Thoracic aorta (tissue), 1 donor: ENCODE measurements around the genes FABP2 and SPATA5.

DNA sequence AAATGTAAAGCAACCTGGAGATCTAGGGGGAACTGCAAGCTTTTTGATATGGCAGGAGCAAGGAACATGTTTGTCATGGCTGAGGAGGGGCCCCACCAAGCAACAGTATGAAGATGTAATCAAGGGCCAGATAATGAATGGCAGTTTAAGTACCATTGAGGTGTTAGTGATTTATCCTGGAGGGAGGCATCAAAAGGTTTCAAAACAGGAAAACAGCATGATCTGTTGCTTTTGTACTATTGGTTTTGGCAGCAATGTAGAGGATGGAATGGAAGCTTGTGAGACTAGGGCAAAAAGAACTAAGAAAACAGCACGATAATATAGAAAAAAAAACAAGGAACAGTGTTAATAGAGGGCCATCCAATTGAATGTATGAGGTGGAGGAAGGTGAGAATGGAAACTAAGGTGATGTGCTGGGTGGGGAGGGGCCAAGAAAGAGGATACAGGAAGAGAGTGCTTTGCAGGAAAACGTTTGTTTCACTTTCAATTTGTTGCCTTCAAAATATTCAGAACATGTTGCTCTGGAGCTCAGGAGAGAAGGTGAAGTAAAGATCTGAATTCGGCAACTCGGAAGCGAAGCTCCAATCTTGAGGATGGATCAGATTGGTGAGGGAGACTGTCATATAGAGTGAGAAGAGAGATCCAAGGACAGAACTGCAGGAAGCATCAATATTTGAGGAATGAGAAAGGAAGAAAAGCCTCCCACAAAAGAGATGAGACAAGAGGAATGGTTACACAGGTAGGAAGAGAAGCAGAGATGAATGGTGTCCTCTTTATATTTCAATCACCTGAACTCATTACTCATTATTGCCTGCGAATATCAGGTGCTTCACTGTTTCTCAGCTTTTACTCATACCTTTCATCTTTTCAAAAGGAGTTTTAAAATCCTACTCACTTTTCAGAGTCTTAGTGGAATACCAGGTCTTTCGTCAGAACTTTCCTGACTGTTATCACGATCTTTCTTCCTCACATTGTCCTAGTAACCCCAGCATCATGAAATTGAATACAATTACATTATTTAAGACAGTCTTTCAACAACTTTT, 14.6 kb upstream of the SEC24D start:
- RAMPAGE, long total RNA = no peak

DNA sequence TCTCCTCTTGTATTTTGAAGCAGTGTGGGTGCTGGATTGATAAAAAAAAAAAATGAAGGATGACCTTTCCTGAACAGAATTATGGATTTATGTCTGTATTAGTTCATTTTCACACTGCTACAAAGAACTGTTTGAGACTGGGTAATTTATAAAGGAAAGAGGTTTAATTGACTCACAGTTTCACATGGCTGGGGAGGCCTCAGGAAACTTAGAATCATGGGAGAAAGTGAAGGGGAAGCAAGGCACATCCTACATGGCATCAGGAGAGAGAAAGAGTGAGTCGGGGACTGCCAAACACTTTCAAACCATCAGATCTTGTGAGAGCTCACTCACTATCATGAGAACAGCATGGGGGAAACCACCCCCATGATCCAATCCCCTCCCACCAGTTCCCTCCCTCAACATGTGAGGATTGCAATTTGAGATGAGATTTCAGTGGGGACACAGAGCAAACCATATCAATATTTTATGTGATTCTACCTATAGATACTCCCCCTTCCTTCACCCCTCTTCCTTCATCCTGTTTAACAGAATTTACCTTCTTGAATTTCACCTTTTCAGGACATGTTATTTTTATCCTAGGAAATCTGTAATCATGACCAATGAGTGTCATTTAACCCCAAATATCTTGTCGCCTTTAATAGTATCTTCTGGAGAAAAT, 8.4 kb downstream of the SYNPO2 start:
- RAMPAGE, long total RNA = no peak

GRCh38 chr4:118920263-118920827, 31.7 kb downstream of the SYNPO2 start:
- RAMPAGE, long total RNA = no peak

DNA sequence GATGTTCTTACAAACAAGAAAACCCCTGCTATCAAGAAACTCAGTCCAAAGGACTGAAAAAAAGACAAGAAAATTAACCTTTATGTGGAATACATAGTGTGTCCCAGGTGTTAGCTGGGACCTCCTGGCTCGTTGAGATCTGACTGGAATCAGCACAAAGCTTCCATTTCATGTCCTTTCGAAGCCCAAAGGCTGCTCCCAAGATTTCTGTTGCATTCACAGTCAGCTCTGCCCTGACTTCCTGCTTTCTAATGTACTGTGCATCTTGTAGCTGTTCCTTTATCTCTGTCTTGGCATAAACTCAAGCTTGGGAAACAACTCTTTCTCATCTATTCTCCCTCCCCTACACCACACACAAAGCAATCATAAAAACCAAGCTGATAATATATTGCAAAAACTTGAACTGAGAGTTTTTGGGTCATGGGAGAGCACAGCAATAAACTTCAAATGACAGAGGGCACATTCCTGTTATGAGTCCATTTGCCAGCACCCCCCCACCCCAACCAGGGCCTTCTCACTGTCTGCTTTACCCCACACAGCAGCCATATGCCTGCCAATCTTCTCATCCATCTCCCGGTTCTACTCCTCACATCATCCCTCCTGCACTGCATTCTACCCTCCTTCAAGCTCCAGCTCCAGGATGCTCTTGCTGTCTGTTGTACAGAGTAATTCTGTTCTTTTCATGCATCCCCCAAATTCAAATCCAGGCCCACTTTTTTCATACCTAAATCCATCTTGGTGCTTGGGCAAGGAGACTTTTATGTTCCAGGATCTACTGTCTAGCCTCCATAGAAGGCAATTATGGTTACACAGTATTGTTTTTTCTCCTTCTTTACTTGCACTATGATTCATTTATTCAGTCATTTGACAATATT, 76.4 kb downstream of the SYNPO2 start:
- RAMPAGE, long total RNA = no peak

GRCh38 chr4:118988923-118989821, 100.5 kb downstream of the SYNPO2 start:
- RAMPAGE, long total RNA = no peak

DNA sequence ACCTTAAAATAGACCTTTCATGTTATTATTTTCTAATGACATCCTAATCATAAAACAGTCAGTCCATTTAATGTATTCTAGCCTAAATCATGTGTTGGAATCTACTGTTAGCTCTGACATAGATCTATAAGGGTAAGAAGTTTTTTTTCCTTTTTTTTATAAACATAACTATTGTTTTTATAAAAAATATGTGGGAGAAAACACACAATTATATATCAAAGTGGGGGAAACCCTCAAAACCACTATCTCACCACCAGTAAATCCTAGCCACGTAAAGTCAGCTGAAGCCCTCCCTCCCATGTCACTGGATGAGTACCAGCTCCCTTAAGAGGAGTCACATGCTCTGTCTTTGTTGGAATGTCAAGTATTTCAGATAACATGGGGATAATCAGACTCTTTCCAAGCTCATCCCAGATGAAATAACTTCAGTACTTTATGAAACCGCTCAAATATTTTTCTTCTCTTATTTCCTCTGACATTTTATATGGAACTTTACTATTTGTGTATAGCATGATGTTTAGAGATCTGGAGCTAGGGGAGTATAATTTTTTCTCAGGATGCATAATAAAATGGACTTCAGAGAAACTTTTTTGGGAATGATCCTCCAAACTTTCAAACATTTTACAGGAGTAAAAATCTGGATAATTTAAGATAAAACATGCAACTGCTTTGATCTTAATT, 2.4 kb downstream of the MYOZ2 start:
- RAMPAGE, long total RNA = no peak

- RAMPAGE, long total RNA = no peak
These were observed 778 bp downstream of the C4orf3 start for GRCh38 chr4:119299723-119300011.

- RAMPAGE, long total RNA = no peak
These were observed at the start of gene FABP2 for GRCh38 chr4:119321851-119322211. Gene FABP2 (minus strand): TSS chr4:119322138.

DNA sequence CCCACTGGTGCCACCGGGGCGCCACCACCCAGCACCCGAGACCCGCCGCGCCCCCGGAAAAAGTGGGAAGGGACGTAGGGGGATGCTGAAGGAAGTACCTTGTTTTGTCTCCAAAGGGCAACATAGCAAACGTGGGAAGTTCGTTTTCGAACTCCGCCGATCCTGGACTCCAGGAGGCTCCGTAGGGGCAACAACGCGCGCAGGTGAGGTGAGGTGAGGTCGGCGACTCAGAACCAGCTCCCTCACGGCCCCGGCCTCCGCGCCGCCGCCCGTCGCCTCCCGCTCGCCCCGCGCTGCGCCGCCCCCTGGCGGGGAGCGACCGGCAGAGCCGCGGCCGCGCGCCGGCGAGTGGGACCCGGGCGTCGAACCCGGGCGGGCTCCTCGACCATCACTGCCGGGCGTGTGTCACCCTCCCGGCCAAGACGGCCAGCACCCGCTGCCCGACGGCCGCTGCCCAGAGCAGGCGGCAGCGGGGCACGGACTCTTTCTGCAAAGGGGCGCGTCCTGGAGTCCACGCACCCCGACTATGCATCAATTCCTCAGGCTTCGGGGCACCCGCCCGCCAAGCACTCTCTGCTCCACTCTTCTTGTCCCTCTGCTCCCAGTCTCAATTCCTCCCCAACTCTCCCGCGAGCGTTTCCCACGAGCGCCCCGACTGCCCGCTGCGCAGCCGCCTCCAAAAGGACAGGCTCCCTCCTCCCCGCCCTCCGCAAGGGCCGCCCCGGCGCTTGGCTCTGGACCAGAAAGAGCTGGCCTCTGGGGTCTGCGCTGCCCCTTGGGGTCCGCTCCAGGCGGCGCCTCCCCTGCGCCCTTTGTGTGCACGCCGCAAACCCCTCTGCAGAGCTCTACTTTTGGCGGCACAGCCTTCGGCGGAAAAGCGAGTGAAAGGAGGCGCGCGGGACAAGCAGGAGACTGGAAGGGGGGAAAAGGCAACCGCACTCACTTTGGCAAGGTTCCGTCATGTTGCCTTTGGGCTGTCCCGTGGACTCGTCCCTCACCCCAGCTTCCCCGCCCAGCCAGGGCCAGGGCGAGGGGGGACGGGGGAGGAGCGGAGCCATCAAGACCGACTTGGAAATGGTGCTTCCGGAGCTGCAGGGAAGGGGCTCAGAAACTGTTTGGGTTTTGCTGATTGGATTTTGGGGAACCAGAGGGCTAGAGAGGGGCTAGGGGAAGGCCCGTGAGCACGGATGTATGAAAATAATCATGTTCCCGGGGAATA, 1.1 kb downstream of the PDE5A start:
- RAMPAGE, long total RNA = start-site peak on the minus strand centred at position 245 of the sequence, 101 bp wide, 304 reads; start-site peak on the minus strand centred at position 925 of the sequence, 169 bp wide, 648 reads; start-site peak on the plus strand centred at position 1,153 of the sequence, 254 bp wide, 5 reads

GRCh38 chr4:119939285-119939698, 127.4 kb downstream of the MAD2L1 start:
- RAMPAGE, long total RNA = no peak

GRCh38 chr4:120648357-120648737, 274.2 kb downstream of the PRDM5 start:
- RAMPAGE, long total RNA = no peak

- RAMPAGE, long total RNA = no peak
These were observed 17.7 kb upstream of the TNIP3 start for GRCh38 chr4:121181880-121182253.

DNA sequence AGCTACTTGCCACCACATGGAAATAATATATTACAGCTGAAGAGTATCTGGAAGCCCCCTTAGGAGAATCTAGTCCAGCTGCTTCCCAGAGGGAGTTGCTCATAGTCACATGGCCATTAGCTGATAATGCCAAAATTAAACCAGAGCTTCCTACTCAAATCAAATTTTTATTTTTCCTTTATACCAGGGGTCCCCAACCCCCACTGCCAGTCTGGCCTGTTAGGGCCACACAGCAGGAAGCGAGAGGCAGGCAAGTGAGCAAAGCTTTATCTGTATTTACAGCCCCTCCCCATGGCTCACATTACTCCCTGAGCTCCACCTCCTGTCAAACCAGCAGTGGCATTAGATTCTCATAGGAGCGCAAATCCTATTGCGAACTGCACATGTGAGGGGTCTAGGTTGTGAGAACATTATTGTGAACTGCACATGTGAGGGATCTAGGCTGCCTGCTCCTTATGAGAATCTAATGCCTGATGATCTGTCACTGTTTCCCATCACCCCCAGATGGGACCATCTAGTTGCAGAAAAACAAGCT, 19.3 kb upstream of the TNIP3 start:
- RAMPAGE, long total RNA = no peak

GRCh38 chr4:121697036-121697567, 322 bp upstream of the ANXA5 start:
- RAMPAGE, long total RNA = no peak

DNA sequence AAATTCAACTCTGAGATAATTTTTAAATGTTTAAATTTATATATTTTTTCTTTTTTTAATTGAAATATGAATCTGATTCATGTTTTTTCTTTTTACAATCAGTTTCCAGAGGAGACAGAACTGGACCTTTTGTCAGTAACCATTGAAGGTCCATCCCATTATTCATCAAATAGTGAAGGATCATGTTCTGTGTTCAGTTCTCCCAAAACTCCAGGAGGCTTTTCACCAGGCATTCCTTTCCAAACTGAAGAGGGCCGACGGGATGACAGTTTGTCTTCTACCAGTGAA, 50.9 kb upstream of the ADAD1 start:
- RAMPAGE, long total RNA = no peak

GRCh38 chr4:122341626-122342316, 37.0 kb upstream of the ADAD1 start:
- RAMPAGE, long total RNA = no peak

- RAMPAGE, long total RNA = start-site peak on the plus strand at chr4:122923056-122923147, 69 reads
These were observed at the start of gene SPATA5 for GRCh38 chr4:122922799-122923254. Gene SPATA5 (plus strand): TSS chr4:122923078.

- RAMPAGE, long total RNA = no peak
These were observed 36.8 kb upstream of the SPRY1 start for GRCh38 chr4:123359647-123360281.

GRCh38 chr4:123397130-123397533, 537 bp downstream of the SPRY1 start:
- RAMPAGE, long total RNA = no peak

GRCh38 chr4:123506309-123506730, 109.7 kb downstream of the SPRY1 start:
- RAMPAGE, long total RNA = no peak